ENCODE results near the genes GTPBP3 and BST2.

DNA sequence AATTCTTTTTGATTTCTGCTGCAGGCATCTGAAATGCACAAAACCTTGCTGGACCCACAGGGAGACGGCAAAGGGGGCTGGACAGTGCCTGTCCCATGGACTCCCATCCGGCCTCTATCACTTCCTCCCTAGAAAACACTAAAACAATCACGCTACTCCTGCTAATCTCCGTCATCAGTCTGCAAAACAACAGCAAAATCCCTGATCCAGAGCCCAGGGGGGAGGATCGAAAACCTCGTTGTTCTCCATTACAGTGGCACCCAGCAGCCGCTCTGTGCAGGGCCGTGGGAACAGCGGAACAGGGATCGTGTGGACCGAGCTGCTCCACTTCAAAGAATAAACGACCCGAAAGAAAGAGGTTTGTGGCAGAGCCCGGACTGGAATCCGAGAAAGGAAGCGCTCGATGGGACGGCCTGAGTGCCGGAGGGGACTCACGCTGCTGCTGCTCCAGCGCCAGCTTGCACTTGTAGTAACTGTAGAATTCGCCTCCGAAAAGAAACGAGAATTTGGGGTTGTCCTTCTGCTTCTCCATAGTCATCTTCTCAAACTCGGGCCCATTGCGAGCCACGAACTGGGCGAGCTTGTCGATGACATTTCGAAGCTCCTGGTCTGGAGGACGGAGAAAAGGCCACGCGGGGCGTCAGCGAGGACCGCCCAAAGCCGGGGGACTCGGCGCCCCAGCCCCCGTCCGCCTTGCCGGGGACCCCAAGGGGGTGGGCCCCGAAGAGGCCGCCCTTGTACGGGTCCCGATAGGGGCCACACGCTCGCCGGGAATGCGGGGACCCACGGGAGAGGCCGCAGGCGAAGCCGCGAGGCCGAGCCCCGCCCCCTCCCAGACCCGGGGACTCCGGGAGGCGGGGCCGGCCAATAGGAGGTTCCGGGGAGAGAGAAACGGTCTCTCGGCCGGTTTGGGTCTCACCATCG is 540 bp downstream of the CHERP start:
- PRO-cap = no peak
- RAMPAGE, long total RNA, 2 experiments = no peak in any of the 2 experiments

- PRO-cap = no peak
- RAMPAGE, long total RNA, 2 experiments = no peak in any of the 2 experiments
These were observed 1.5 kb upstream of the CHERP start for GRCh38 chr19:16543720-16544069.

- PRO-cap = no peak
- RAMPAGE, long total RNA, 2 experiments = no peak in any of the 2 experiments
These were observed 4.2 kb upstream of the SLC35E1 start for GRCh38 chr19:16576014-16577250.

DNA sequence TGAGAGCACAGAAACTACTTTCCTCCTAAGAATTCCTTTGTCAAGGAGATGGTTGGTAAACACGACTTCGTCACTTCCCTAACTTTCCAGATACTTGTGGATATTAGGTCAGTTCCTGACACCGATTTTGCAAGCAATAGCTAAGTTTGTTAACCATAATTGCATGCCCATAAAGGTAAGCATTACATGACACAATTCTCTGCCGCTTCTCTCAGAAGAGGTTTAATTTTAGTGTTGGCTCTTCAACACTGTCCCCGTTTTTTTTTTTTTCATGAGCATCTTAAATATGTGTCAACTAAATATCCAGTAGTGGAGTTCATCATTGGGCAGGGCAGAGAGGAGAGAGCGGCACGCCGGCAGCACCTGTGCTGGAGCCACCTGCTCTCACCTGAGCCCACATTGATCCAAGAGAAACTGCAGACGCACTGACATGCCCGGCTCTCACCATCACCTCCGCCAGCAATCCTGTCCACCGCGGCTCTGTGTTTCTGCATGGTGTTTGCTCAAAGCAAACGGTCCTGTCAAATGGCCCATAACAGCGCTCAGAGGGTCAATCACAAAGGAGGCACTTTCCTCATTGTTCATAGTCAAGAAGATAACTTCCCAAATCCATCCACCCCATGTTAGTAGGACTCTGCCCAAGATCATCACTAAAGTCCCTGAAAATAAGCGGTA is 2.6 kb downstream of the MED26 start:
- PRO-cap = no peak
- RAMPAGE, long total RNA, 2 experiments = no peak in any of the 2 experiments

- PRO-cap = no peak
- RAMPAGE, long total RNA, 2 experiments = no peak in any of the 2 experiments
These were observed 2.5 kb upstream of the F2RL3 start for GRCh38 chr19:16886109-16886926.

- PRO-cap = no peak
- RAMPAGE, long total RNA, 2 experiments = no peak in any of the 2 experiments
These were observed 15.0 kb upstream of the CPAMD8 start for GRCh38 chr19:17041655-17042011.

- PRO-cap = no peak
- RAMPAGE, long total RNA, 2 experiments = no peak in any of the 2 experiments
These were observed 34.4 kb downstream of the MYO9B start for GRCh38 chr19:17109757-17110646.

DNA sequence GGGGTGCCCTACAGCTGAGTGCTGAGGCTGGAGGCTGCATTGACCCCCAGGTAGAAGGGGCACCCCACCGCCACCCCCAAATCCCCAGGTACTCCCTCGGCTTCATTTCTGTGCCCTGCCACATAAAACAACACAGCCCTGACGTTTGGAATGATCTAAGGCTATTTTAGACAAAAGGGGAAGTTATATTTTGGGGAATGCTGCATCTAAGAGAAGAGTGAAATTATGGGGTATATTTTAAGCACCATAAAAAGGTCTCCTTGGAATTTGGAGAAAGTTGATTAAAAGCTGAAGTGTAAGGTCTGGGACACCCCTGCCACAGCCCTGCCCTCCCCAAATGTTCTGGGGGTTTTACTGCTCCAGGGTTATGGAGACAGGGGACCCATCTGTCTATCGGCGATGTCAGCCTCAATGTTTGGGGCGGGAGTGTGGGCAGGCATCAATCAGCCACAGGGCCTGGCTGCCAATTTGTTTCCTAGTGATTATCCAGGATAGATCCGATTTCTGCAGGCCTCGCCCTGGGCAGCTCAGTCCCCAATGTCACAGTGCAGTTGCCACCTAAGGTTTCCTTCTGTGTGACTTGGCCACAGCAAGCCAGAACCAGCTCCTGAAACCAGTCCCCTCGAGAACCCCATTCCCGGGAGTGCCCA is 41.3 kb downstream of the MYO9B start:
- PRO-cap = no peak
- RAMPAGE, long total RNA, 2 experiments = no peak in any of the 2 experiments

DNA sequence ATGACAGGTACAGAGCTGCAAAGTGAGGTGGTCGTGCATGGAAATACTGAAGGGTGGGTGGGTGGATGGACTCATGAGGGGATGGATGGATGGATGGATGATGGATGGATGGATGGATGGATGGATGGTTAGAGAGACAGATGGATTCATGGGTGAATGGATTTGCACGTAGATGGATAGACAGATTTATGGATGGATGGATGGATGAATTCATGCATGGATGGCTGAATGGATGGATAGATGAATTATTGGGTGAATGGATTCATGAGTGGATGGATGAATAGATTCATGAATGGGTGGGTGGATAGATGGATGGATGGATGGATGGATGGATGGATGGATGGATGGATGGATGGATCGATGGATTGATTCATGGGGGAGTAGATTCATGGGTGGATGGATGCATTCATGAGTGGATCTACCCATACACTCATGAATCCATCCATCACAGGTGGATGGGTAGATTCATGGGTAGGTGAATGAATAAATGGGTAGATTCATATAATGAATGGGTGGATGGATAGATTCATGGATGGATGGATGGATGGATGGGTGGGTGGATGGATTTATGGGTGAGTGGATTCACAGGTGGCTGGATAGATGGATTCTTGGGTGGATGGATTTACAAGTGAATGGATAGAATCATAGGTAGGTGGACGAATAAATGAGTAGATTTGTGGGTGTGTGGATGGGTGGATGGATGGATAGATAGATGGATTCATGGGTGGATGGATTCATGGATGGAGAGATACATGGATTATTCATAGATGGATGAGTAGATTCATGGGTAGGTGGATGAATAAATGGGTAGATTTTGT is 69.1 kb upstream of the USE1 start:
- PRO-cap = no peak
- RAMPAGE, long total RNA, 2 experiments = no peak in any of the 2 experiments

GRCh38 chr19:17152538-17152853 is 62.7 kb upstream of the USE1 start:
- PRO-cap = no peak
- RAMPAGE, long total RNA, 2 experiments = no peak in any of the 2 experiments

- PRO-cap = no peak
- RAMPAGE, long total RNA, 2 experiments = no peak in any of the 2 experiments
These were observed 27.5 kb upstream of the USE1 start for GRCh38 chr19:17187450-17188214.

DNA sequence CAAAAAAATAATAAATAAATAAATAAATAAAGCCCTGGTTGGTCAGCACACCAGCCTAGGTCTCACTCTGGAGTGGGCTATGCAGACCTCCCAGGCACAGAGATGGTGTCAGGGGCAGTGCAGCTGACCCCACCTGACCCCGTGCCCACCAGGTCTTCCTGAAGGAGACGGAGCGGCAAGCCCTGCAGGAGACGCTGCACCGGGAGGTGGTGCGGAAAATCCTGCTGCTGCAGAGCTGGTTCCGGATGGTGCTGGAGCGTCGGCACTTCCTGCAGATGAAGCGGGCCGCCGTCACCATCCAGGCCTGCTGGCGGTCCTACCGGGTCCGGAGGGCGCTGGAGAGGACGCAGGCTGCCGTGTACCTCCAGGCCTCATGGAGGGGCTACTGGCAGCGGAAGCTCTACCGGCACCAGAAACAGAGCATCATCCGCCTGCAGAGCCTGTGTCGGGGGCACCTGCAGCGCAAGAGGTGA is 22.5 kb upstream of the USE1 start:
- PRO-cap = no peak
- RAMPAGE, long total RNA, 2 experiments = no peak in any of the 2 experiments

DNA sequence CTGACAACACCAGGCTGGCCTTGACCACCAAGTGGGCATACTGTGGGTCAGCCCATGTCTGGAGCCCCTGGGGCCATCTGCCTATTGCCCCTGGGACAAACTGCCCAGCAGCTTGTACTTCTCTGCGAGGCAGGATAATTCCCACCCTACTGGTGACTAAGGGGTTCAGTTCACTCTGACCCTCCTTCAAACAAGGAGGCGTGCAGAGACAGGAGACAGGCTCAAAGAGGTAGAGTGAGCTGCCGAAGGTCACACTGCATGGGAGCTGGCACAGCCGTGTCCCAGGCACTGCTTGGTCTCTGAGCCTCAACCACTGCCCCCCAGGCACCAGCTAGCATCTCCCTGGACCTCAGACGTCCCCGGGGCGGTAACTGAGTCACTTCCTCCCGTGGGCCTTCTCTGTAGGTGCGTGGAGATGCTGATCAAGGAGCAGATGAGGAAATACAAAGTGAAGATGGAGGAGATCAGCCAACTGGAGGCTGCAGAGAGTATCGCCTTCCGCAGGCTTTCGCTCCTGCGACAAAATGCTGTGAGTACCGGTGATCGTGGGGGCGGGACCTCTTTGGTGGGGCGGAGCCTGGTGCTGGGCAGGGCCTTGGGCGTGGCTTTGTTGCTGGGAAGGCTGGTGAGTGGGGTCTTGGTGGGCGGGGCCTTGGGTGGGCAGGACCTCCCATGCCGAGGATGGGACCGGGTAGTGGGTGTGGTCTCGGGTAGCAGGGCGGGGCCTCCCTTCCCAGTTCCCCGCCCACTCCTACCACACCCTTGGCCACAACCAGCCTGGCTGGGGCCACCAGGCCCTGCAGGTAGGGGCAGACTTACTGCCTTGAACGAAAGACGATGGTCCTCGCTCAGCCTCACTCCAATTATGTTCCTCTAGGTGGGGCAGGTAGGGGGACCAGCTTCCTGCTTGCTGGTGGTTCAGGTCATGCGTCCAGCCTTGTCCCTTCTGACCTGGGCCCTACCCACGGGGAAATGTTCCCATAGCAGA is 5.7 kb upstream of the USE1 start:
- PRO-cap = no peak
- RAMPAGE, long total RNA, 2 experiments = no peak in any of the 2 experiments

DNA sequence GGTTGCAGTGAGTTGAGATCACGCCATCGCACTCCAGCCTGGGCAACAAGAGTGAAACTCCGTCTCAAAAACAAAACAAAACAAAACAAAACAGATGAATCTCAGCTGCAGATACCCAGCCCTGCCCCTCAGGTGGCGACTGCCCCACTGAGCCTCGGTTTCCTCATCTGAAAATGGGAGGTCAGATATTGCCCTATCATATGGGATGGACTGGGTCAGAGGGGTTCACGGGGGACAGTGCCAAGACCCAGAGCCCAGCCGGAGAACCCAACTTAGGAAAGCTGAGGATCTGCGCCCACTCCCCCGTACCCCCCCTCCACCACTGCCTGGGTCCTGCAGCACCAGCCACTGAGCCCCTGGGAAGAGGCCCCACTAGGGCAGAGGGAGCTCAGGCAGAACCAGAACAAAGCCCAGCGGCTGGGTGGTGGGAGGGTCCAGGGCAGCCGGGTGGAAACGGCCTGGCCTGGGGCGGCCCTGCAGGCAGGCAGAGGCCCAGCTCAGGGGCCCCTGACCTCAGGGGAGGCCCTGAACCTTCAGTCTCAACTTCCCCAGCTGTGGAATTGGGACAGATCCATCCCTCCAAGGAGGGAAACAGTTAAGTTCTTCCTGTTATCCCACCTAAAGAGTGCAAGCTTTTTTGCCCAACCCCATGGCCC is 3.3 kb downstream of the NR2F6 start:
- PRO-cap = no peak
- RAMPAGE, long total RNA, 2 experiments = no peak in any of the 2 experiments

- PRO-cap = no peak
- RAMPAGE, long total RNA, 2 experiments = no peak in any of the 2 experiments
These were observed 2.3 kb downstream of the NR2F6 start for GRCh38 chr19:17243417-17243879.

DNA sequence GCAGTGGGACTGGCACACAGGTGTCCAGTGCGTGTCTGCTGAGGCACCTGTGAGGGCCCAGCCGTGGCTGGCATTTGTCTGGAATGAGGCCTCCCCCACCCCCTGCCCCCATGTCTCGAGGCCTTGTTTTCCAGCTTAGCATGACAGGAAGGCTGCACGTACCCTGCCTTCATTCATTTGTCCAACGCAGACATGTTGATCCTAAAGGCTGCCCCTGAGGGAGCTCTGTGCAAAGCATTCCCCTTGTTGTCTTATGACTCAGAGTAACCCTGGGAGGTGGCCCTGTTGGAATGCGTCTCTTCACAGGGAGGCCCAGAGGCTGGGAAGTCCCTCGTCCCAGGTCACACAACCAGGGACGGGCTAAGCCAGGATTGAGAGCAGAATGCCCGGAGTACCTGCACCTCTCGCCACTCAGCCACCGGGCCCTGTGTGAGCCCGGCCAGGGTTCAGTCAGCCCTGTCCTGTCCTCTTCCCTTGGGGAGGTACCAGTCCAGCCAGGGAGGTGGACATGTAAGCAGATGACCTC is 2.5 kb downstream of the DDA1 start:
- PRO-cap = no peak
- RAMPAGE, long total RNA, 2 experiments = no peak in any of the 2 experiments

DNA sequence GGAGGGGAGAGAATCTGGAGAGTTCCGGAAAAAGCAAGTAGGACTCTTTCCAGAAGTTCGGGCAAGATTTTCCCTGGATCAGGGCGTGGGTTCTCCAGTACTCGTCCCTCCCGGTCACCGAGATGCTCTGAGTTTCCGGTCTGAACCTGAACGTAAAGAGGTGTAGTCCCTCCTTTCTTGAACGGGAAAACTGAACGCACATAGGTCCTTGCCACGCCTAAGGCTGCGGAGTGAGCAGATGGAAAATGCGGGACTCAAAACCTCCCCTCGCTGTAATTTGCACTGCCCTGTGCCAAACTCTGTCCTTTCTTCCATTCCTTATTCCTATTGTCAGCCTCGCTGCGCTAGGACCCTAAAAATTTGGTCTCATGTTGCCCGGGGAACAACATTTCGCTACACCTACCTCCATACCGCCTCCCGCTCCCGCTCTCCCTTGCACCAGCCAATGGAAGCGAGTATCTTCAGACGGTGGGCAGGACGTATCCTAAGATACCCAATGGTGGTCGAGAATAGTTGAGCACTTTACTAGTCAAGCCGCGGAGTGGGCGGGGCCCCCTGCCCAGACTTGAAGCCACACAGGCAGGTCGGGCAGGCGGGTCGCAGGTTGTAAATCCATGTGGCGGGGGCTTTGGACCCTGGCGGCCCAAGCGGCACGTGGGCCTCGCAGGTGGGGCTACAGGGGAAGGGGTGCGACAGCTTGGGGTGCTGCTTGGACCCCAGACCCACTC is at the start of gene GTPBP3:
Gene GTPBP3, plus strand, starts transcription at position 556 of the 728 bp plus-strand sequence.
- PRO-cap = unidirectional peak, minus-strand start at position 124 of the sequence; bidirectional peak, plus-strand start at position 582 of the sequence, minus-strand start at position 431 of the sequence
- RAMPAGE, long total RNA, 2 experiments = start-site peak on the plus strand in 1 of 2 experiments, centred at position 569 of the sequence, 21 reads per replicate

GRCh38 chr19:17347280-17347966 is 10.1 kb downstream of the GTPBP3 start:
- PRO-cap = no peak
- RAMPAGE, long total RNA, 2 experiments = no peak in any of the 2 experiments

- PRO-cap = no peak
- RAMPAGE, long total RNA, 2 experiments = start-site peak on the plus strand in 1 of 2 experiments, at chr19:17405807-17405857 at its widest, 19 reads per replicate; start-site peak on the minus strand in 2 of 2 experiments, at chr19:17405561-17405643 at its widest, 1,048 to 3,663 reads per replicate
These were observed at the start of gene BST2 for GRCh38 chr19:17404959-17406337. Gene BST2 (minus strand): TSS chr19:17405630.

DNA sequence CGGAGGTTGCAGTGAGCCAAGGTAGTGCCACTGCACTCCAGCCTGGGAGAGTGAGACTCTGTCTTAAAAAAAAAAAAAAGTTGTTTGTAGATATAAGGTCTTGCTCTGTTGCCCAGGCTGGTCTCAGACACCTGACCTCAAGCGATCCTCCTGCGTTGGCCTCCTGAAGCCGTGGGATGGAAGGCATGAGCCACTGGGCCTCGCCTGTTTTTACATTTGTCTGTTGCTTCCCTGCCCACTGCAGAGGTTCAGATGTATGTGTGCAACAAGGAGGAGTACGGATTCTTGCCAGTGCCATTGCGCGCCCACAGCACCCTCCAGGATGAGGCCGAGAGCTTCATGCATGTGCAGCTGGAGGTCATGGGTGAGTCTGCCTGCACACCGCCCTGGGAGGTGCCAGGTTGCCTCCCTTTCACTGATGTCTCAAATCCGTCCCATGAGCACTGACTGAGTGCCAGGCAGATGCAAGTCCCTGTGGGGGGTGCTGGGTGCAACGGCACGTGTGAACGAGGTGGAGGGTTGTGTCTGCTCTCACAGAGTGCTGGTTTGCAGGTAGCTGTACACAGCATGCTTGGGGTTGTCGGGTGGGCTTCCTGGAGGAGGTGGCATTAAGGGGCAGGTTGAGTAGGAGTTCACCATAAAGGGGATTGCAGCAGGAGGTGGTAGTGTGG is 16.9 kb downstream of the COLGALT1 start:
- PRO-cap = no peak
- RAMPAGE, long total RNA, 2 experiments = start-site peak on the plus strand in 1 of 2 experiments, centred at position 277 of the sequence, 8 reads per replicate